Measurements from ENCODE around the genes ZFYVE16 and RASGRF2.

DNA sequence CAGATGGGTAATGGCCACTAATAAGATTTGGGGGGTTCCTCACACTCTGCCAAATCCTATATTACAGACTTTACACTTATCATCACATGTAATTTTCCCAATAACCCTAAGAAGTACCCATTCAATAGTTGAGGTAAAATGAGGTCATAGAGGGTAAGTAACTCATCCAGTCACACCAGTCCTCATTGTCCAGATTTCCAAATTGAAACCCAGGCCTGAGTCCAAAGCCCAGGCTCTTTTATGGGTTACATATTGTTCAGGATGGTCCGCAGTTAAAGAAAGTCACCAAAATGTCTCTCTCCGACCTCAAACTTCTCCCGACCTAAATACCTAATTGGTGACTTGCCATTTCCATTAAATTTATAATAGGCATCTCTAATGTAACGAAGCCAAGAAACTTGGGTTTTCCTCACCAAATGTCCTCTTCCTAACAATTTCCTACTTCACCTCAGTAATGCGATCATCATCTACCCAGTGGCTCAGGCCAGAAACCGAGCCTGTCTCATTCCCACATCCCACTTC, 3.2 kb downstream of the SERINC5 start:
- RRBS = no CpG with 5 or more reads among the region's 6 CpGs

DNA sequence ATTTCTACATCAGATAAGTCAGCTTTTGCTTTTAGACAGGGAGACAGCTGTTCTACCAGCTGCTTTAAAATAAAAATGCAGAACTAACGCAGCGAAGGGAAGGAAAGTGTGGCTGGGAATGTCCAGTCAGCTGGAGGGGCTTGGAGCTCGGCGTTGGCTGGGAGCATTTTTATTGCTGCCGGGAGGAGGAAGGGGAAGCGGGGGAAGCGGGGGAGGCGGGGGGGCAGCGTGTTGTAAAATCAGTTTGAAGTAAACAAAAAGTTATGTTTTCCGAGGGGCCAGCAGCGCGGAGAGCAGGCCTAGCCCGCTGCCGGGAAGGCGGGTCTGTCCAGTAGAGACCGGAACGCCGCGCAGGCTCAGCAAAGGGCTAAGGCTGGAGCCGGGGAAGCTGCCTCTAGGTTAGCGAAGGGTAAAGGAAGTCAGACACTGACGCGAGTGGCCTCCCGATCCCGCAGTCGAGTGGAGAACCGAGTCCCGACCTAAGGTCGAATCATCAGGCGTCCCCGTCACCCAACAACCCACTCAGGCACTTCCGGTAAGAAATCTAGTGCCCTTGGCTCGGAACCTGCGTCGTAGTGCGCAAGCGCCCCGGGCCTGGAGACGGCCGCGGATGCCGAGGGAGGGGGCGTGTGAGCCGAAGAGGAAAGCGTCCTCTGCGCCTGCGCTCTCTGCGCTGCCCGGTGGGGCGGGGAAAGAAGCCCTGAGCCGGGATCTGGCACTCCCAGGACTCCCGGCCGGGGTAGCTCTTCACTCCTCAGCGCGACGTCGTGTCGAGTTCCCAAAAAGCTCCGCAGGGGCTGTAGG, at the start of gene ZFYVE16:
Gene ZFYVE16 (plus strand): TSS at position 718 of the 804 bp plus-strand sequence.
- RRBS = under 1% methylated on average over 26 of the region's 59 CpGs

- RRBS = 21% methylated on average over 7 of the region's 36 CpGs
These were observed 1.1 kb downstream of the ANKRD34B start for GRCh38 chr5:80568926-80569413.

- RRBS = no CpG with 5 or more reads among the region's 4 CpGs
These were observed 30.4 kb upstream of the MSH3 start for GRCh38 chr5:80624093-80624422.

- RRBS = 49% methylated on average over 24 of the region's 69 CpGs
These were observed at the start of gene RASGRF2 for GRCh38 chr5:80959778-80960452. Gene RASGRF2, plus strand, starts transcription at chr5:80960363.

GRCh38 chr5:81067890-81068496, 107.8 kb downstream of the RASGRF2 start:
- RRBS = no CpG with 5 or more reads among the region's 6 CpGs

DNA sequence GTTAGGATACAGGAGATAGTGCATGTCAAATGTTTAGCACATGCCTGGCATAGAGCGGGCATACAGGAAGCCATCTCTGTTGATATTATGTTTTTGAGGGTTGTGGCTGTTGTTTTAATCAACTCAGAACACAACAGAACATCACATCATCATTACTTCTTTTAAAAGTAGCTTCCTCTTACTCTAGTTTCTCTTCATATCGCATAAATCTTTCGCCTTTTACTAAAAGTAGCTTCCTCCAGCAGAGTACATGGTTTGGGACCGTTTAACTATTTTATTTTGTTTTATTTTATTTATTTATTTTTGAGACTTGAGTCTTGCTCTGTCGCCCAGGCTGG, 27.7 kb upstream of the CKMT2 start:
- RRBS = no CpG with 5 or more reads among the region's 5 CpGs

DNA sequence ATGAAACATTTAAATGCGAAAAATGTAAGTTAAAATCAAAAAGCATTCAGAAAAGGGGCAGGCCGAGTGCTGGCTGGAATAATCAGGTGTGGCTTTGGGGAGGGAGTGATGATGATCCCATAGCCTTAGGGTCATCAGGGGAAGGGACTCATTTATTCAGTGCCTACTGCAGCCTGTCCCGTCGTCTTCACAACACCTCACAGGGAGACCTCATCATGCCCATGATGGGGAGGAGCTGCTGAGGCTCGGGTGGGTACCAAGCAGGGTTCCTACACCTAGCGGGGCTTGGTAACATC, 4.0 kb downstream of the CKMT2 start:
- RRBS = no CpG with 5 or more reads among the region's 6 CpGs

DNA sequence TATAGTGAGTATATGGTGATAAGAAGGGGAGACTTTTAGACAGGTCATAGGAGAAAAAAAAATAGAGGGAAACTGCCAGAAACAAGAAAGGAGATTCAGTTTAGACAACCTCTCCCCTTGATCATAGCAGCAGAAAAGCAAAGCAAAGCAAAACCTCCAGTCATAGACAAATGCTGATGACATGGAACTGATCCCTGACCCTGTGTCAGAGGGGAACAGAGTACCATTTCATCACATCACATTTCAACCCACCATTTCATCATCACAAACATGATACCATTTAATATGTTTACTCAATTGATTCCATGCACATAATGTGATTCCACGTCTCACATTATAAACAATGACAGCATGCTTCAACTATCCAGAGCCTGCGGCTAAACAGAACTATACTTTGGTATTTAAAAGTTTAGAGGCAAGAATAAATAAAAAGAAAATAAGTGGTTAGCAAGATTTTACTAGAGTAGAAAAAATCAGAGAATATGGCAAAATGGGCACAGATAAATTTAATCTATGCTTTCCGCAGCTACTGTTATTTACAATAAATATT, 28.8 kb upstream of the ACOT12 start:
- RRBS = no CpG with 5 or more reads among the region's 3 CpGs

GRCh38 chr5:81615958-81616327, 135.0 kb downstream of the SSBP2 start:
- RRBS = no CpG with 5 or more reads among the region's 16 CpGs

- RRBS = no CpG with 5 or more reads among the region's 3 CpGs
These were observed 4.4 kb upstream of the SSBP2 start for GRCh38 chr5:81755218-81755746.

GRCh38 chr5:82106775-82107182, 135.0 kb downstream of the ATG10 start:
- RRBS = no CpG with 5 or more reads among the region's 1 CpG

GRCh38 chr5:82272775-82273440, 5.2 kb downstream of the RPS23 start:
- RRBS = no CpG with 5 or more reads among the region's 19 CpGs

DNA sequence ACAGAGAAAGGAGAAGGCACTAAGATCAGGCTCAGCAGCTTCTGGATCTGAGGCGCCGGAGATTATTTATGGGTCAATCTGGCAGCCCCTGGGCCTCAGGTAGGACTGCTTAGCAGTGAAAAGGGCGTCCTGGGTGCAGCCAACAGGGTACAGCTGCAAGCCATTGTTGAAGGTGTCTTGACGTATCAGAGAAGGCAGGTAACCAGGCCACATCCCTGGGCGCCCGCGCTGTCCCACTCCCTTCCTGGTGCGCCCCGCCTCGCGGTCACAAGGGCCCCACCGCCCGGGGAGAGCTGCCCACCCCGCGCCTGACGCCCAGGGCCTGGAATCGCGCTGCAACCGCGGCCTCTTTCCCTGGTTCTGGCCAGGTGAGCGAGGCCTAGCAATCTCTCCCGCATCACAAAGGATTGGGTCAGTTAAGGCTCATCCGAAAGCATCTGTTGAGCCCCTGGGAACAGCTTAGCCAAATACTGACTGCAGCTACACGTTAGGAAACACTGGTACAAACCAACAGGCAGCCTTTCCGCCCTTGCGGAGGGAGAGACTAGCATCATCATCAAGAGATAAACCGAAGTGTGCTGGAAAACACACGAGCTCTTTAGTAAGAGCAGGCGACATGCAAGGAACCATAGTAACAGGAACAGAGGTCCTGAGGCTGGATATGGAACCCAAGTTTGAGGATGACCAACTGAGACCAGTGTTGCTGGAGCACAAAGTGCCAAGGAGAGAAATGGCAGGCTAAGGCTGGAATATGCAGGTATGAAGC, 3.7 kb downstream of the RPS23 start:
- RRBS = no CpG with 5 or more reads among the region's 29 CpGs

DNA sequence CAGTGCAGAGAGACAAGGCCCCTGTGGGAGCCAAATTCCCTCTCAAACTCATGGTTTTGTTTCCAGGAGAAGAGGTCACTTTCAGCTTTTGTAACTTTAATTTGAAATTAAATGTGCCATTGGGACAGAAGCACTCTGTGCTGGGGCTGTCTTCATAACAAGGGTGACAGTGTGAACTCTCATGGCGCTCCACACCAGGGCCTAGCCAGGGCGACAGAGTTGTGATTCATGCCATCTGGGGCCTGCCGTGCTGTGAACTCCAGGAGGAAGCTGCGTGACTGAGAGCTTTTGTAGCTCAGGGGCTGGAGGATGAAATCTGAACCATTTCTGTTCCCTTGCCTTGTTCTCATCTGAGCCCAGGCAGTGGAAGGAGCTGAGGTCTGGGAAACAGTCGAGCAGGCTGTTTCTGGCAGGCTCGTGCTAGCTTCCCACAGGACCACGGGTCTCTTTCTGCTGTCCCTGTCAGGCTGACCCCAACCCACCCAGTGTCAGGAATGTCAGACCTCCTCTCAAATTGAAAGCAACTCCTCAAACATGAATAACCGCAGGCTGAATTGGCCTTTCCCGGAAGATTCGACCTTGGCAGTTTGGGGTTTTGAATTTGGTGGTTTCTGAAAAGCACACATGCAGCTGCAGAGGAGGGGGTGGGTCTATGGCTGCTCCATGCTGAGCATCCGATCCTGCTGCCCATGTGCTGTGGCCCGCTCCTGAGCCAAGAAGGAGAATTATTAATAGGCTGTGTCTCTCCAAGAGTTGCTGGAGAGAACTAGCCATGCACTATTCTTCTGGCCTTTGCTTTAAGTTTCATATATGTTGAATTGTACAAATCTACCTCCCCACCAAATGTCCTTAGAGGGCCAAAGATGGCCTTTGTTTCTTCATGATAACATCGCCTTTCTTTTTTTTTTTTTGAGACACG, 69.2 kb upstream of the RPS23 start:
- RRBS = no CpG with 5 or more reads among the region's 14 CpGs

- RRBS = no CpG with 5 or more reads among the region's 15 CpGs
These were observed 78.9 kb upstream of the RPS23 start for GRCh38 chr5:82356728-82357822.

GRCh38 chr5:82470648-82471117, 192.5 kb upstream of the RPS23 start:
- RRBS = no CpG with 5 or more reads among the region's 3 CpGs

- RRBS = no CpG with 5 or more reads among the region's 1 CpG
These were observed 316.1 kb upstream of the RPS23 start for GRCh38 chr5:82594139-82594670.

- RRBS = no CpG with 5 or more reads among the region's 2 CpGs
These were observed 831 bp downstream of the TMEM167A start for GRCh38 chr5:83076379-83076747.

- RRBS = no CpG with 5 or more reads among the region's 5 CpGs
These were observed 68.5 kb downstream of the VCAN start for GRCh38 chr5:83539962-83540512.